Fallopian tube (tissue), 1 donor: ENCODE data around the gene LBP.

- PRO-cap, result no peak
Measured at GRCh38 chr20:37694298-37694551, 395 bp downstream of the CTNNBL1 start.

DNA sequence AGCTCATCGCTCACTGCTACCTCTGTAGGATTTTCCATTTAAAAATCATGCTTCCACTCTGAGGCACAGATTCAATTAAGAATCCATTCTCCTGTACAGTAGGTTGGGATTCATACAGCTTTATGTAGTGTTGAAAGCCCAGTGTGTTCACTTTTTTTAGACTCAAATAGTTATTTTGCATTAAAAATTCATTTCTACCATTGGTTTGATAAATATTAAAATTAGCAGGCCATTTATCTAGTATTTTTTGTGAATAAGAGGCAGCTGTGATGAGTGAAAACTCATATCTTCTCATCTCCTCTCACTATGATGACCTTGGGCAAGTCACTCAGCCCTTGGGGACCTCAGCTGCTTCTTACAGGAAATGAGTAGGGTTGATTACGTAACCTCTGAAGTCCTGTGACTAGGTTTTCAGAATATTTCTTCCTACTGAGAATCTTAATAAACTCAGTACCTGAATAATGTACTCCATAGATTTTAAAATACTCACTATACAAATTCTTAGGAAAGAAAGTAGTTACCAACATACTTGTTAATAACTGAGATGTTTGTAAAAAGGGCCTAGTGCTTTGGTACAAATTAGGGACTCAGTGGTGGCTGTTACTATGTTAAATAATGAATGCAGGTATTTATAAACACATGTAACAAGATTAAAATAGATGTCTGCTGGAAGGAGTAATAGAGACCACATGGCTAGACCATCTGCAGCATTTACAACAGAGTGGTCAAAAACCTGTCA is 60.8 kb downstream of the RPRD1B start:
- PRO-cap, result no peak

DNA sequence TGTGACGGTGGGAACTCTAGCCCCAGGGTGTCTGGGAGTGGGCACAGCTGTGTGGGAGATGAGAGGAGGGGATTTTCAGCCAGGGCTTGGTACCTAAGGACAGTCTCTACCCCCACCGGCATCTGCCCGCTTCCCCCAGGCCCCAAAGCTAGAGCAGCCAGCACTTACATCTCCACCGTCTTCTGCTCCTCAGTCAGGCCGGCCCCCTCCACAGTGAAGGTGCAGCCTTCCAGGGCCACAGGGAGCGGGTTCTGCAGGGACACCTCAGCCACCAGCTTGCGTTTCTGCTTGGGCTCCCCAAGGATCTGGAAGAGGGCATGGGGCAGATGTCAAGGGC is 34.2 kb downstream of the TGM2 start:
- PRO-cap, result no peak

DNA sequence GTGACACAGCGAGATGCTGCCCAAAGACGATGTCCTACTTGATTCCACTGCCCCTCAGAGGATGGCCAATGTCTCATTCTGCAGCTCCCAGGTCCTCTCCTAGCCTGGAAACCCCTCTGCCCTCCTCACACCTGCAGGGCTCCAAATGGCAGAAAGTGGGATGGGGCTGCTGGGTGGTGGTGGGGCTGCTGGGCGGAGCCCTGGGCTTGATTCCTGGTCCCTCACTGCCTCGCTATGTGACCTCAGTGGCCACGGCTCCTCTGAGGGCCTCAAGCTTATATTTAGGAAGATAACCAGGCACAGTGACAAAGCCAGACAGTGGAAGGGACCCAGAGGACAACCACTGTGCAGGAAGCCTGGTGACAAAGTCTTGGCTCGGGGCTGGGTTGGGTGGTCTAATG is 28.5 kb downstream of the TGM2 start:
- PRO-cap, result no peak

DNA sequence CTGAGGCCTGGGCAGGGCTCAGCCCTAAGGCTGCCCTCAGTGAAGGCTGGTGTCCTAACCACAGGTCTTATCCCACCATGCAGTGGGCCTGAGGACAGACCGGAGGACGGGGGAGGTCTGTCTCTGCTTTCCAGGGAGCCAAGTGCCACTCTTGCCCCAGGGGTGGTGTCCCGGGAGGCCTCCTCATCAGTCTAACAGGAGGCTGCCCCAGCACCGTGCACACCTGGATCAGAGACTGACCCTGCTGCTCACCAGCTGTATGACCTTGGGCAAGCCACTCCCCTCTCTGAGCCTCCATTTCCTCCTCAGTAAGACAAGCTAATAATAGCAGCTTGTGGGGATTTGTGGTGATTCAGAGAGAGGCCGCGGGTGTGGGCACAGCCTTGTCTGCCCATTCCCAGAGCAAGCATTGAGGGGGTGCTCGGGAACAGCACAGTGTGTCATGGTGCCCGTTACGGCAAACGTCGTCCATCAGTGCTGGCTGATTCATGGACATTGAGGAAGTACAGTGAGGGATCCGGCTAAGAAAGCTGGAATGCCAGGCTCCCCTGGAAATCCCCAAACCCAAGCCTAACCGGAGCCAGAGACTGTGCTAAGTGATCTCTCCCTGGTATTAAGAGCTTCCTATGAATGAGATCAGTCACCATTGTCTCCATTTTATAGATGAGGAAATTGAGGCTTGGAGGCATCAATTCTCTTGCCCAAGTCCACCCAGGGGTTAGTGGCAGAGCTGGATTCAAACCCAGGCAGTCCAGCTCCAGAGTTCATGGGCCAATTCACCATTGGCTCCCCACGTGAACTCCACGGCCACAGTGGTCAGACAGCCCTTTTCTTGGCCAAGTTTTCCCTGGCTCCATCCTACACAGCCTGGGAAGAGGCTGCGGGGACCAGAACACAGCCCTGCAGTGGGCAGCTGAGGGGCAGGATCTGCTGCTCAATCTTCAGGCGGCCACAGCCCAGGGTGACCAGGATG is 20.8 kb downstream of the TGM2 start:
- PRO-cap, result bidirectional peak, plus-strand start at position 348 of the sequence, minus-strand start at position 190 of the sequence

GRCh38 chr20:38162167-38162617 is 2.9 kb downstream of the TGM2 start:
- PRO-cap, result no peak

- PRO-cap, result no peak
Measured at GRCh38 chr20:38162619-38163363, 2.3 kb downstream of the TGM2 start.

DNA sequence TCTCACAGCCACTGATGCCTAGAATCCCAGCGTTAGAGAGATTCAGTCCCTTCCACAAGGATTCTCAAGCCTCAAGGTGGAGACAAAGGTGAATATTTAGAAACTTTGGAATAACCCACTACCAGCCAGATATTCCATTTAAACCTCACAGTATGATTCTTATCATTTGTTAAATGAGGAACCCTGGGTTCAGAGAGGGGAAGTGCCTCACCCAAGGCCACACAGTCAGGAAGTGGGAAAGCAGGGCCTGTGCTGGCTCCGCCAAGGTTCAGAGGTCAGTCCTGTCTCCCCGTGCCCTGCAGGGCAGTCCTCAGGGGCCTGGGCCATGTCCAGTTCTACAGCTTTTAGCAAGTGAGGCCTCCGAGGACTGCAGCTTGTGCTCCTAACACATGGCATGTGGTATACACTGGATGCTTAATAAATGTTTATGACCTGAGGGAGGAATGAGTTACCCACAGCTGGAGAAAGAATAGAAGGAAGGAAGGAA is 3.8 kb upstream of the TGM2 start:
- PRO-cap, result no peak

- PRO-cap, result unidirectional peak, plus-strand start at chr20:38239674
Measured at GRCh38 chr20:38239171-38239903, 21.2 kb downstream of the KIAA1755 start.

GRCh38 chr20:38345779-38346213 is 486 bp upstream of the LBP start:
- PRO-cap, result no peak

GRCh38 chr20:38346214-38347277 is at the start of gene LBP:
TSS of gene LBP (plus strand) at chr20:38346482.
- PRO-cap, result no peak

- PRO-cap, result no peak
Measured at GRCh38 chr20:38347650-38347917, 1.3 kb downstream of the LBP start.

DNA sequence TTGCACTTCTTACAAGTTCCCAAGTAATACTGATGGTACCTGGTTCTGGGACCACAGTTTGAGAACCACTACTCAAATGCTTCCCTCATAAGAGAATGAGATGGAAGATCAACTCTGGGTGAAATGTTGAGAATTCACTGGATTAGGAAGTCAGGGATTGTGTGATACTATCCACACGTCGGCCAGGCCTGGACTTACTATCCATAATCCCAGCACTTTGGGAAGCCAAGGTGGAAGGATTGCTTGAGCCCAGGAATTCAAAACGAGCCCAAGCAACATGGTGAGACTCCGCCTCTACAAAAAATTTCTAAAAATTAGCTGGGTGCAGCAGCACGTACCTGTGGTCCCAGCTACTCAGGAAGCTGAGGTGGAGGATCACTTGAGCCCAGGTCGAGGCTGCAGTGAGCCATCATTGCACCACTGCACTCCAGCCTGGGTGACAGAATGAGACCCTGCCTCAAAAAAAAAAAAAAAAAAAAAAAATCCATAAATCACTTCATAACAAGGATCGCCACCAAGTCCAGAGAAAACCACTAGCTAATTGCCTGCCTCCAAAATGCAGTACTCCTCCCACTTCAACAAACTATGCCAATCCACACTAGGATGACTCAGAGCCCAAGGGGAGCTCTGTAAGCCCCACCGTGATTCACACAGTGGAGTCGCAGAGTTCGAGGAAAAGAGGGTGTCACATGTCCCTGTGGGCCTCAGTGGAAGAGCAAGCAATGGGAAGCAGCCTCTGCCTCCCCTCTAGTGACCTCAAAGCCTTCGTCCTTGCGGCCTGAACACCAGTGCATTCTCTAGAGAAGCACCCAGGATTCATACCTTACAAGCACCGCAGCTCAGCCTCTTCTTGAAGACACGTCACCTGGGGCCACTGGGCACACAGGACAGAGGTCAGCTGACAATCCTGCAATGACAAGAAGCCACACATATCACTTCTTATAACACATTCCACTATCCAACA is 46.8 kb upstream of the RALGAPB start:
- PRO-cap, result no peak

DNA sequence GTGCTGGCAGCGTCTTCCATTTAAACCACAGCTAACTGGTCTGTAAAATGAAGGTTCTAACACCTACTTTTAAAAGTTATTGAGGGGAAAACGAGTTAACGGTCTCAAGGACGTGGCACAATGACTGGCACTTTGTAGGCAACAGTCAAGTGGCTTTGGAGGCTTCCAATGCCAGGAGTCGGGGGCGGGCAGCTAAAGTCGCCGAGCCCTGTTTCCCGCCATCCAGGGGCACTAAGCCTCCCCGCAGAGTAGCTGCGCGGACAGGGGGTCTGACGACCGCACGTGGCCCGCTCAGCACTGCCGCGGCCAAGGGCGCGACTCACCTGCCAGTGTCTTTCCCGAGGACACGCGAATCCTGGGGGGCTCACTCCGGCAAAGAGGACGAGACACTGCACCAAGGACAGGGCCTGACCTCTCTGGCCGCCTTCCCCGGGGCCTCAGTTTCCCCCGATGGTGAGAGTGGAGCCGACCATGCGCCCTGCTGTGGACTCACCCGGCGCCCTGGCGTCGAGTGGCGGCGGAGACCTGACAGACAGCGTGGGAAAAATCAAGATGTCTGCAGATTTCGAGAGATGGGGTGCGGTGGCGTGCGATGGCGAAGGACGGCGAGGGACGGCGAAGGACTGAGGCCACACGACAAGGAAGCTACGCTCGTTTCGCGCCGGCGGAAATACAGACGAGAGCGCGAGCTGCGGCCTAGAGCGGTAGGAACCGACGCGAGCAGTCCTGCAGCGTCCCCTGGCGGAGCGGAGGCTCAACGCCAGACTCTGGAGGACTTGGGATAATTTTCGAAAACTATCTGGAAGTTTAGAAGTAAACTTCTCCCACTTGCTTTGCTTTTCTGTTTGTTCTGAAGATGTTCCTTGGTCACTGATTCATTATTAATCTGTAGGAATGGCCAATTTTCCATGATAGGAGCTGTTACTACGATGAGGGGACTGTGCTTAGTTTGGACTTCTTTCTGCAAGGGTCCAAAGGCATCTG is 37.6 kb upstream of the RALGAPB start:
- PRO-cap, result unidirectional peak, minus-strand start at position 625 of the sequence

DNA sequence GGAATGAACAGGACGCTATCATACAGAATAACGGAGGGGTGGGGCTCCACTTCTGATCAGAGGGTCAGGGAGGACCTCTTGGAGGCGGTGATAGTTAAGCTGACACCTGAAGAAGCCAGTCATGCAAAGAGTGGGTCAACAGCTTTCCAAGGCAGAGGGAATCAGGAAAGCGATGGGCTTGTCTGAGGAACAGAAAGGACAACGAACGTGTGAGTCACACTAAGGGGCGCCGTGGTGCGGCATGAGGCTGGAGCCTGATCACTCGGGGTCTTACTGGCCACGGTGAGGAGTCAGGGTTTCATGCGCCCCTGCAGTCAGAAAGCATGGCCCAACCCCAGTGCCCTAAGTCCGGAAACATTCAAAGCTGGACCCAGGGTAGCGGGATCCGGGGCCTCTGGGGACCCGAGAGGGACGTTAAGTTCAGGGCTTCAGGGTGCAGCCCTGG is 50.6 kb upstream of the SLC32A1 start:
- PRO-cap, result no peak

DNA sequence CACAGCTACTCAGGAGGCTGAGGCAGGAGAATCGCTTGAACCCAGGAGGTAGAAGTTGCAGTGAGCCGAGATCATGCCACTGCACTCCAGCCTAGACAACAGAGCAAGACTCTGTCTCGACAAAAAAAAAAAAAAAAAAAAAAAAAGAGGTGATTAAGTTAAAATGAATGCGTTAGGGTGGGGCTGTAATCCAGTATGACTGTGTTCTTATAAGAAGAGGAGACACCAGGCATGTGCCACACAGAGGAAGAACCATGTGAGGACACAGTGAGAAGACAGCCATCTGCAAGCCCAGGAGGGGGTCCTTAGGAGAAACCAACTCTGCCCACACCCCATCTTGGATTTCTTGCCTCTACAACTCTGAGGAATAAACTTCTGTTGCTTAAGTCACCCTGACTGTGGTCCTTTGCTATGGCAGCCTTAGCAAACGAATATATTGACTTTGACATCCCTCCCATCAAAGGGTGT is 16.0 kb upstream of the PPP1R16B start:
- PRO-cap, result no peak

- PRO-cap, result no peak
Measured at GRCh38 chr20:38805861-38806679, 573 bp downstream of the PPP1R16B start.

DNA sequence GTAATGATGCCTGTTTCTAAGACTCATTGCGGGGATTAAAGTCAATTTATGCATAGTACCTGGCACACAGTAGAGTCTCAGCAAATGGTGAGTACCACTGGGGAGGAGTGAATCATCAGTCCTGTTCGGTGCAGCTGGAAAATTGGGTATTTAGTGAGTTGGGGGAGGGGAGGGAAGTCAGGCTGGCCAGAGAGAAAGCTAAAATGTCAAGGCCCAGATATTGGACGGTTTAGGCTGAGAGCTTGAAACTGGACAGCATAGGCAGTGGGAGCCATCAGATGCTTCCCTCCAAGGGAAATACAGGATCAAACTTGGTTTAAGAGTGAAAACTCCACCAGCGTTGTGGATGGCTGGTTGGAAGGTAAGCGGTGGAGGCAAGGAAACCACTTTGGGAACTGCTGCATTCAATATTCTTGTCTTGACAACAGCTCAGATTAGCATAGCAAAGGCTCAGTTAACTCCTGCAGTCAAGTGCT is 12.8 kb downstream of the PPP1R16B start:
- PRO-cap, result no peak

DNA sequence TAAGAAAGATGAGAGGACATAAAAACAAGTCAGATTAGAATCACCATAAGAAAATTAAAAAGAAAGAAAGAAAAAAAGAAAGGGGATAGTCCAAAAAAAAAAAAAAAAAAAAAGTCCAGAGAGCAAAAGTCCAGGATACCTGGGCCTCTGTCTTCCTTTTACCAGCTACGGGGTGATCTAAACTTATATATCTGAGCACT is 795.2 kb downstream of the DHX35 start:
- PRO-cap, result no peak

DNA sequence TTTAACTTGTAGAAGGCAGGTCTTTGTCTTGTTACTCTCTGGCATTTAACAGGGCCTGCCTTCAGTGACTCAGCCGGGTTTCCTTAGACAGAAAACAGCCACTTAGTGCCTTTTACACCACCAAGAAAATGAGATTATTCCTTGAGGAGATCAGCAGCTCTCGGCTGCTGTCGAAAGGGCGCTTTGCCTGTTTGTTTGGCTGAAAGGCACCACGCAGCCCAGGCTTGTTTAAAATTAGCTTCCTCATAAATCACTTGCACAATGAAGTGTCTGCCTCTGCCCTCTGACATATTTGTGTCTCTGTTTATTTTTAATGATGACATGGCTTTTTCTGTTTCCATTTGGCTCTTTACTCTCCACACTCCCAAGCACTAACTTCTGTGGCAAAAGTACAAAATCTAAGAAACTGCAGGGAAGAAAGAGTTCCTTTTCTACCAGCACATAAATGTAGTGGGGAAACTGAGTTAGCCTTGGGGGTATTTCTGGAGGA is 702.5 kb downstream of the MAFB start:
- PRO-cap, result no peak